Skin of body (tissue), 2 donors: ENCODE measurements around a stretch of chr11.

DNA sequence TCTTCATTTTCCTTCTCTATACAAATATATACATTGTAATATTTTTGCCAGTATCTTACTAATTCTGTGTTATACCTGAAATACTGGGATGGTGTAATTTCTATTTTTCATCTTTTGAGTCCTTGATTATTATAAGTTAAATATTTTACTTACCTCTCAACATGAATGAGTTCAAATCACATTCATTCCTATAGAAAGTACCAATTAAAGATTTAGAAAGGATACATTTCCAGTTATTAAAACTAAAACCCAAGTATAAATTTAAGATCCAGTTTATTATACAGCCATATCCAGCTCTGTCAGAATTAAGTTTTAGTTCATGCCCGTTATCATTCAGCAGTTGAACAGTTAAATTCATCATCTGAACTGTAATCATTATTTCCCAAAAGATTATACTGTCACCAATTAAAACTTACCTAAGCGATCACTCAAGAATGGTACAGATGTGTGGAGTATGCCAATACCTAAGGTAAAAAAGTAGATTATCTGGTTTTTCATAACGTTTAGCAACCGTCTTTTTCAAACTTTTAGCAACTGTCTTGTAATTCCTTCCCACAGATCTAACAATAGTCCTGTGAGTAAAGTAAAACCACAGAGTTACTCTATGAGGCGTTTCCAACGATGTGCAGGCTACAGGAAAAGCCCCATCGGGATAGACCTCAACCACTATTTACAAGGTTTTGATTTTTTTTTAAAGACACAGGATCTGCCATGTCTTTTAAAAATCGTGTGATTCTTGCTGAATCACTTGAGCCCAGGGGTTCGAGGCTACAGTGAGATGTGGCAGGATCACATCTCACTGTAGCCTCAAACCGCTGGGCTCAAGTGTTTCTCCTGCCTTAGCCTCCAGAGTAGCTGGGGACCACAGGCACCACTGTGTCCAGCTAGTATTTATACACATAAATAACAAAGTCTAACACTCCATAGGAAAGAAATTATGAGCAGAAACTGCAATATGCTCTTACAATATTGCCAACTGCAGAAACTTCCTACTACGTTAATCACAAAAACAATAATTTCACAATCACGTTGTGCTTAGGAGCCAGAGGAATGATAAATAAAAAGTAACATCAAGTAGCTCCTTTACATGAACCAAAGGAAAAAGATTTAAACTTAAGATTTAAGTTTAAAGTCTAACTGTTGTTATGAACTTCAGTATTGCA is 8.0 kb downstream of the TAF1D start:
- RAMPAGE, long total RNA: no peak

DNA sequence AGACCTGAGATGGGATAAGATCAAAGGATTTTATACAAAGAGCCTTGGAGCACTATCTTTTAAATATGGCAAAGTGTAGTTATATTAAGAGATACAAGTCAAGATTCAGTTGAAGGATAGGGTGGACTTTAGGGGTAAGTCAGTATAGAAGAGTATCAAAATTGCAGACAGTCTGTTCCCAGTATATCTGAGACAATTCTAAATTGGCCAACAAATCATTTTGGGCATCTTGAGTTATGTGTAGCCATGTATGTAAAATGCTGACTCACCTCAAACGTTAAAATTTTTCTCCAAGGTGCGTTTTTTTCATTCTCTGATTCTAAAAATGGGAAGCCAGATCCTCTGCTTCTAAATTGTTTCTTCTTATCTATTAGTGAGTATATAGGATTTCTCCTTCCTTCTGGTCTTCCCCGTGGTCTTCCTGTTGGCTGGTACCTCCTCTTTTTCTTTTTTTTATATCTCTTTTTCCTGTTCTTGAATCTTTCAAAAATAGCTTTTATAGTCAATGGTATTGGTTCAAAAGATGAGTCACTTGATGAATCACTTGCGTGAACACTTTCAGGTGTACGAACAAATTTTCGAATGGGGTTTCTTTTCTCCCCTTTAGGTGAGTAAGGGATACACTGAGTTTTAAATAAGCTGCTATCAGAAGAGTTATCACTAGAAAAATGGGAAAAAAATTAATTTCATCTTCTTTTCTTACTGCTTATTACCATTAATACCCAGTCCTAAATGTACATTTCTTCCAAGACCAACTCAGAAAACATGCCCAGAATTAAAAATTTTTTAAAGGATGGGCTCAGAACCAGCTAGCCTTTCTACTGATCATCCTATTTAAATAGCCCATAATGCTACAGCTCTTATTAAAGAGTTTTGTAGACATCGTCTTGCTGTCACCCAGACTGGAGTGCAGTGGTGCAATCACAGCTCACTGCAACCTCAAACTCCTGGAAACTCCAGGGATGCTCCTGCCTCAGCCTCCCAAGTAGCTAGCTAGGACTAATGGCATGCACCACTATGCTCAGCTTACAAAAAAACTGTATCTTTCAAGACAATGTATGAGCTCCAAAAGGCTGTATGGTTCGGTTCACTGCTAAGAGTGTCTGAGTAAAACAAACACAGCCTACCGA is 3.1 kb downstream of the TAF1D start:
- RAMPAGE, long total RNA: no peak

DNA sequence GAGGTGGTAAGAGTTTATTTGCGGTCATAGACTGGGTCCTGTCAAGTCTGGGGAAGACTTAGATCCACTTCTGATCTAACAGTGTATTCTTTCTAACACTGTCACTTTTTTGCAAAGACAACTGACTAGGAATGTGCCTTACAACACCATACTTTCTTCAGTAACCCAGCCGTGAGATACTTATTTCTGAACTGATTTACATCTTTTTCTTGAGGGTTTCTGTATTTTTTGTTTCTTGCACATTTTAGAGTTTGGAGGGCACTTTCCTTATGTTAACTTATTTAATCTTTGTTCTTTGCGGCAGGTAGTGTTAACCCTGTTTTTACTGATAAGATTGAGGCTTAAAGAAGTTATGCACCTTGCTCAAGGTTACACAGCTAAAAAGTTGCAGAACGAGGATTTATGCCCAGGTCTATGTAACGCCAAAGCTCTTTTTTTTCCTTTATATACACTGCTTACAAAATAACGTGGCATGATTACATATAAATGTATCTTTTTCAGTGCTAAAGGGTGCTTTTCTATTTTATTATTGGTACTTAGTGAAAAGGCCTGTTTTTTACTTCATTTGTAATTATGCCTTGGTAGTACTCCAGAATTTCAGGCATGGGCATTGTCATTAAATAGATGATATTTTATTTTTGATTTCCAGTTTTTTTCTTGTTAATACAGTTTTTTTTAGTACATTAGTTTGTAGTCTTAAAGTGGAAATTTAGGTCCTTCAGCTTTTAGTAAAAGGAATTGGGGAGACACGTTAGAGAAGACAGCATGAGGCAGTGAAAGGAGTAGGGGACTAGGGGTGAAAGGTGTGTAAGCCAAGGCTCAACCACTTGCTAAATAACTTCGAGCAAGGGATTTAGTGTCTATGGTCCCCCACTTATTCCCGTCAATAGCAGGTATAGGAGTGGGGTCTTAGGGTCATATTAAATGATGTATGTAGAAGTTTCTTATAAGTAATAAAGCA is 14.0 kb downstream of the MED17 start:
- RAMPAGE, long total RNA: no peak

- RAMPAGE, long total RNA: no peak
Measured at GRCh38 chr11:94128160-94128664, 429 bp upstream of the PANX1 start.

DNA sequence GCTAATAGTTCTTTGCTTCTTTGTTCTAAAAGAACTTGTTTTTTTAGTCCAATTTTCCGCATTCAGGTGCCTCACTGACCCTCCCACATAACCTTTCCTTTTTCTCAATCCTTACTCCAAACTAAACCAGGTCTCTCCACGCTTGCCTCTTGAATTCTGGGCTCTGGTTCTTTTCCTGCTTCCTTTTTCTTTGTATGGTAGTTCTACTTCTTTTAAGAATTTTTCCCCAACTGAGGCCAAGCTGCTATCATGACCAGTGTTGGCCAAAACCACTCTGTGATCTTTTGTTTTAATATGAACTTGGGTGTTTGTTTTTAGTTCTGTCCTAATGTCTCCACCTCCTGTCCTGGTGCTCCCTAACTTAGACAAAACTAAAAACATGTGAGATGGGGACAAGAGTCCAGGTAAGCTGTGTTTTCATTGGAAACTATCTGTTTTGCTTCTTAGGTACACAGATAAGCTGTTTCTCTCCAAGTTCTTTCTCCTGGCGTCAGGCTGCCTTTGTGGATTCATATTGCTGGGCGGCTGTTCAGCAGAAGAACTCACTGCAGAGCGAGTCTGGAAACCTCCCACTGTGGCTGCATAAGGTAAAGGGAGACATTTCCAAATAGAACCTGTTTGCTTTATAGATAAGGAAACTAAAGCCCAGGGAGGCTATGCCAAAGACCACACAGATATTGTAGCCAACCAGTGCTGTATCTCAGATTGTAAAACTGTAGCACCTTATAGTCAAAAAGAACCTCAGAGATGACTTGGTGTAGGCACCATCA is 24.6 kb downstream of the PANX1 start:
- RAMPAGE, long total RNA: no peak

DNA sequence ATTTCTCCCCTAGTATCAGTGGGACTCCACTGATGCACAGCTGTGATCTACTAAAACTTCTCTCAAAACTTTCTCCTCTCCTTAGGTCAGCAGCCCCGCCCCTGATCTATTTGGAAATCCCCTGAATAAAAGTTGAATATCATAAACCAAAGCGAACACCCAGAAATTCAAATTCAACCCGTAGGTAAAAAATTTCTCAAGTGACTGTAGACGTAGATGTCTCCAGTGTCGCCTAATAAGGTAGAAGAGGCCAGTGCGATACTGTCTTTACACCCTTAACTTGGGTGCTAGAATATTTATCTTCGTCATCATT is 723 bp upstream of the FUT4 start:
- RAMPAGE, long total RNA: no peak

DNA sequence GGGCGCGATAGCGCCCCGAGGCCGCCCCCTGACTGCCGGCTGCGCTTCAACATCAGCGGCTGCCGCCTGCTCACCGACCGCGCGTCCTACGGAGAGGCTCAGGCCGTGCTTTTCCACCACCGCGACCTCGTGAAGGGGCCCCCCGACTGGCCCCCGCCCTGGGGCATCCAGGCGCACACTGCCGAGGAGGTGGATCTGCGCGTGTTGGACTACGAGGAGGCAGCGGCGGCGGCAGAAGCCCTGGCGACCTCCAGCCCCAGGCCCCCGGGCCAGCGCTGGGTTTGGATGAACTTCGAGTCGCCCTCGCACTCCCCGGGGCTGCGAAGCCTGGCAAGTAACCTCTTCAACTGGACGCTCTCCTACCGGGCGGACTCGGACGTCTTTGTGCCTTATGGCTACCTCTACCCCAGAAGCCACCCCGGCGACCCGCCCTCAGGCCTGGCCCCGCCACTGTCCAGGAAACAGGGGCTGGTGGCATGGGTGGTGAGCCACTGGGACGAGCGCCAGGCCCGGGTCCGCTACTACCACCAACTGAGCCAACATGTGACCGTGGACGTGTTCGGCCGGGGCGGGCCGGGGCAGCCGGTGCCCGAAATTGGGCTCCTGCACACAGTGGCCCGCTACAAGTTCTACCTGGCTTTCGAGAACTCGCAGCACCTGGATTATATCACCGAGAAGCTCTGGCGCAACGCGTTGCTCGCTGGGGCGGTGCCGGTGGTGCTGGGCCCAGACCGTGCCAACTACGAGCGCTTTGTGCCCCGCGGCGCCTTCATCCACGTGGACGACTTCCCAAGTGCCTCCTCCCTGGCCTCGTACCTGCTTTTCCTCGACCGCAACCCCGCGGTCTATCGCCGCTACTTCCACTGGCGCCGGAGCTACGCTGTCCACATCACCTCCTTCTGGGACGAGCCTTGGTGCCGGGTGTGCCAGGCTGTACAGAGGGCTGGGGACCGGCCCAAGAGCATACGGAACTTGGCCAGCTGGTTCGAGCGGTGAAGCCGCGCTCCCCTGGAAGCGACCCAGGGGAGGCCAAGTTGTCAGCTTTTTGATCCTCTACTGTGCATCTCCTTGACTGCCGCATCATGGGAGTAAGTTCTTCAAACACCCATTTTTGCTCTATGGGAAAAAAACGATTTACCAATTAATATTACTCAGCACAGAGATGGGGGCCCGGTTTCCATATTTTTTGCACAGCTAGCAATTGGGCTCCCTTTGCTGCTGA is 1.4 kb downstream of the FUT4 start:
- RAMPAGE, long total RNA: no peak

- RAMPAGE, long total RNA: no peak
Measured at GRCh38 chr11:94558474-94558737, 8.8 kb upstream of the PIWIL4 start.

GRCh38 chr11:94731995-94732546 is 36.1 kb upstream of the AMOTL1 start:
- RAMPAGE, long total RNA: no peak

- RAMPAGE, long total RNA: no peak
Measured at GRCh38 chr11:95091661-95092302, 2.1 kb downstream of the ENDOD1 start.

DNA sequence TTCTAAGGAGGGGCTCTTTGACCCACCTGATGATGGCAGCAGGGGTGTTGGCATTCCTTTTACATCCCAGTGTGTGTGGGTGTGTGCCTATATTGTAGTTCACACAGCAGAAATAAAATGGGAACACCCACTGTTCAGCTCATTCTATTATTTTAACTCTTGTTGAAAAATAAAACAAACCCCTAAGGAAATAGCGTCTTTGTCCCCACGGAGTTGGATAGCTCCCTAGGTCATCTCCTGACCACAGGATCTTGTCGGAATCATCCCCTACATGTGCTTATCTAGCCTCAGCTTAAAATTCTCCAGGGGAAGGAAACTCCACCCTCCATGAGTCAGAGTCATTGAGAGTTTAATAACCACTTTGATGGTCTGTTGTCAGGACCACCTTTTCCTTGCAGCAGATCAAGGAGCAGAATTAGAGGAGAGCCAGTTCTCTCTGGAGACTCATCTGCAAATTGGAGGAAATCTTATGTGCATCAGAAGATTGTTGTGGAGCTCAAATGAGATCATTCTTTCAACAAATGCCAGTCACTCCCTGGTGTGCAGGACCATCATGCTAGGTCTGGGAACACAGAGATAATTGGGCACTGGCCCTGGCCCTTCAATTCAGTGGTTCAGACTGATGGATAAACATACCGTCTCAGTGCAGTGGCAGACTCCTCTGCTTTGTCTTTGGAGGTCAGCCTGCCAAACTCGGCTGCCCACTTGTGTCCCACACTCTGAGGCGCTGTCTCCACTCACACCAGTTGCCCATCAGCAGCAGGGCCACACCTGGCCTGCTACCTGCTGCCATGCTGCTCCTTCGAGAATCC is 19.5 kb downstream of the ENDOD1 start:
- RAMPAGE, long total RNA: no peak

GRCh38 chr11:95150718-95151393 is 61.2 kb downstream of the ENDOD1 start:
- RAMPAGE, long total RNA: no peak

DNA sequence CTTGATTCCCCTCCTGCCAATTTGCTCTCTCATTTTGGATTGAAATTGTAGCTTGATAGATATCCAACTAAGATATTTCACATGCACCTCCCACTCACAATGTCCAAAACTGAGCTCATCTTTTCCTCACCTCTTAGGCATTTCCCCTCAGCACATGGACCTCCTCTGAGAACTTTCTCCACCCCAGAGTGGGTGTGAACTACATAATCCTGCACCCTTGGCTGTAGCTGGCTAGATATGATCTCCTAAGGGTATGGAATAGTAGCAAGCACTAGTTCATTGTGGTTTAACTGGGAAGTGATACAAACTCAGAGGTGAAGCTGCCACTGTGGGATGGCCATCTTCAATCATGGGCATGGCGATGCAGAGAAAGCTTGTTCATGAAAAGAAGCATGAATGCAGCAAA is 91.6 kb upstream of the SESN3 start:
- RAMPAGE, long total RNA: no peak

DNA sequence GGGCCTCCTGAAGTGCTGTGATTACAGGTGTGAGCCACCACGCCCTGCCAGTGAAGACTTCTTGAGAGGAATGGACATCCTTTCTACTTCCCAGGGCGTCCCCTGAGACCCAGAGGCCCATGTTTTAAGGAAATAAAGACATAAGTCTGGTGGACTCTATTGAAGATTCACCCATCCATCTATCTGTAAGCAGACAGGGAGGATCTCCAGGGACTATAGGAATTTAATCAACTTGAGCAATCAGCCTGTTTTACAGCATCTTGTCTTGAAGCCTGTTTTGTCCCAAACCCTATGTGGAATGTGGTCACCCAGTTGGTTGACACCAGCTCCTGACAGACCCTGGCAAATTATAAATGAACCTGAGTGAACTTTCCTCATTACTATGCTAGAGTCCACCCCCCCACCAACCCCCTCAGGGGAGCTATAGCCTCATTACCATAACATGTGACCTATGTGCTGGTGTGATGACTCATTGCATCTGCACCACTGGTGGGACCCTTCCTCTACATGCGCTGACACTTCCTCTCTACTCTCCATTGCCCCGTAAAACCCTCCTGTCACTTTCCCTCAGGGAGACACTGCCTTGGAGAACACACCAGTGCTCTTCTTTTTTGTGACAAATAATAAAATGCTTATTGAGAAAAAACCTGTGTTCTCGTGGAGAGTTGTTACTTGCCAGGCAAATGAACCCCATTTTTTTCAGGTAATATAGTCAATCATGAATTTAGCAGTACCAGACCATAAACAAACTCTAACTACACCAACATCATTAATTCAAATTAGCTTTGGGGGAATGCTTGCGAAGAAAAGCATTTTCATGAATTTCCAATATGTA is 104.9 kb upstream of the SESN3 start:
- RAMPAGE, long total RNA: no peak

GRCh38 chr11:95508109-95508602 is 277.2 kb upstream of the SESN3 start:
- RAMPAGE, long total RNA: no peak

- RAMPAGE, long total RNA: no peak
Measured at GRCh38 chr11:95680456-95681082, 109.0 kb downstream of the FAM76B start.

DNA sequence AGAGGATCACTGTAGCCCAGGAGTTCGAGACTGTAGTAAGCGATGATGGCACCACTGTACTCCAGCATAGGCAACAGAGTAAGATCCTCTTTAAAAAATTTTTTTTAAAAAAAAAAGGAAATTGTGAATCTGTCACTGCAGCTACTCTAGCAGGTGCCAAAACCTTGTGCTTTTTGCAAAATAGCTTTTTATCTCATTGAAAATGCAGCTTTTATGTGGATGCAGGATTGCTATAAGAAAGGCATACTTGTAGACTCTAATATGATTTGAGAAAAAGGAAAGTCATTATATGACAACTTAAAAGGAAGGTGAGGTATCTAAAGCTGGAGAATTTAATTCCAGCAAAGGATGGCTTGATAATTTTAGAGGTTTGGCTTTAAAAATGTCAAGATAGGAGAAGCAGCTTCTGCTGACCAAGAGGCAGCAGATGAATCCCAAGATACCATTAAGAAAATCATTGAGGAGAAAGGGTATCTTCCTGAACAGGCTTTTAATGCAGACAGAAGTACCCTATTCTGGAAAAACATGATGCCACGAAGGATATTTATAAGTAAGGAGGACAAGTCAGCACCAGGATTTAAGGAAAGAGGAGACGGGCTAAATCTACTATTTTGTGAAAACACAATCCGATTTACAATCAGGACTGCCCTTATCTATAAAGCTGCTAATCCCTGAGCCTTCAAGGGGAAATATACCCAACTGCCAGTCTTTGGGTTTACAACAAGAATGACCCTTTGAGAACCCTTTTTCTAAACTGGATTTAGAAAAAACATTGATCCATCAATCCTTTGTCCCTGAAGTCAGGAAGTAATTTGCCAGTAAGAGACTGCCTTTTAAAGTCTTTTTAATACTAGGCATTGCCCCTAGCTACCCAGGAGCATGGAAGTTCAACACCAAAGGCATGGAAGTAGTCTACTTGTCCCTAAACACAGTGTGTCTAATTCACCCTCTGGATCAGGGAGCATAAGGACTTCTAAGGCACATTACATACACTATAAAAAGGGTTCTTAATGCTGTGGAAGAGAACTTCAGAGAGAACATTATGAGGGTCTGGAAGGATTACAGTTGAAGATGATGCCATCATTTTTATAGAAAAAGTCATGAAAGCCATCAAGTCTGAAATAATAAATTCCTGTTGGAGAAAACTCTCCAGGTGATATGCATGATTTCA is 34.2 kb downstream of the CEP57 start:
- RAMPAGE, long total RNA: no peak

DNA sequence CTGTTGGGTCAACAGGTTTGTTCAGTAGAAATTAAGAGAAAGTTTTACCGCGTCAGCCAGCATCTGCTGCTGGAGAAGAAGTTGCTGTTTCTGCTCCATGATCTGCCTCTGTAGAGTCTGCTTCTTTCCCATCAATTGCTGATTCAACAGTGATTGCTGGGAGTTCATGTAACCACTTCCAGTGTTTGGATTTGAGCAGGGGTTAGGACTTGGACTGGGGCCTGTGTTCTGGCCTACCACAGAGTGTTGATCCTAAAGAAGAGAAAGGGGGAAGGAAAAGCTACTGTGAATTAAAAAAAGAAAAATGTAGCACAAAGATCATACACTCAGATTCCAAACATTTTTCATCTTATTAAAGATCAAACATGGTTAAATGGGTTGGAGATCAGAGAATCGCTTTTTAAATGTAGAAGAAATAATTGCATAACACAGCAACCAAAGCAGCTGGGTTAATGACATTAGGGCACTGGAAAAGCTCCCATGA is 67.6 kb upstream of the MTMR2 start:
- RAMPAGE, long total RNA: no peak

GRCh38 chr11:96134421-96135152 is 208.4 kb downstream of the MAML2 start:
- RAMPAGE, long total RNA: no peak

GRCh38 chr11:96165416-96166058 is 177.5 kb downstream of the MAML2 start:
- RAMPAGE, long total RNA: no peak